Natural killer cell (primary cell): Measurements from ENCODE around the gene EMSY.

DNA sequence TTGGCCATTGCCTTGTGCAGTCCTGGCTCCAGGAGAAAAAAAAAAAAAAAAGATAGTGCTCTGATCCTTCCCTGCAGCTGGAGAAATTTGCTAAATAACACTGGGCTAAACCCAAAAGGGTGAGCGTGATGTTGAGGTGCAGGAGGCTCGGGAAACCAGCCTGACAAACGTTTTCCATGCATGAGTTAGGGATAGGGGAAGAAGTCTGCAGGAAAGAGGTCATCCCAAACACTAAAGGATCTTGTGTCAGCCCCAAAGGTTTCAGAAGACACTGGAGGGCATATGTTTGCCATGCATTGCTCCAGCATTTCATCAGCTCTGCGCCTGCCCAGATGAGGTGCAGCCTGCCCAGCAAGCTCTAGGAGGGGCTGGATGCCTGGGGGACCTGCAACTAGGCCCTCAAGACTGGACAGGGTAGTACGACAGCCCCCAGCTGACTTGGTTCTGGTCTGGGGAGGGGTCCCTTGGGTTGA lies 23.2 kb downstream of the TPBGL start:
- PRO-cap = no peak

DNA sequence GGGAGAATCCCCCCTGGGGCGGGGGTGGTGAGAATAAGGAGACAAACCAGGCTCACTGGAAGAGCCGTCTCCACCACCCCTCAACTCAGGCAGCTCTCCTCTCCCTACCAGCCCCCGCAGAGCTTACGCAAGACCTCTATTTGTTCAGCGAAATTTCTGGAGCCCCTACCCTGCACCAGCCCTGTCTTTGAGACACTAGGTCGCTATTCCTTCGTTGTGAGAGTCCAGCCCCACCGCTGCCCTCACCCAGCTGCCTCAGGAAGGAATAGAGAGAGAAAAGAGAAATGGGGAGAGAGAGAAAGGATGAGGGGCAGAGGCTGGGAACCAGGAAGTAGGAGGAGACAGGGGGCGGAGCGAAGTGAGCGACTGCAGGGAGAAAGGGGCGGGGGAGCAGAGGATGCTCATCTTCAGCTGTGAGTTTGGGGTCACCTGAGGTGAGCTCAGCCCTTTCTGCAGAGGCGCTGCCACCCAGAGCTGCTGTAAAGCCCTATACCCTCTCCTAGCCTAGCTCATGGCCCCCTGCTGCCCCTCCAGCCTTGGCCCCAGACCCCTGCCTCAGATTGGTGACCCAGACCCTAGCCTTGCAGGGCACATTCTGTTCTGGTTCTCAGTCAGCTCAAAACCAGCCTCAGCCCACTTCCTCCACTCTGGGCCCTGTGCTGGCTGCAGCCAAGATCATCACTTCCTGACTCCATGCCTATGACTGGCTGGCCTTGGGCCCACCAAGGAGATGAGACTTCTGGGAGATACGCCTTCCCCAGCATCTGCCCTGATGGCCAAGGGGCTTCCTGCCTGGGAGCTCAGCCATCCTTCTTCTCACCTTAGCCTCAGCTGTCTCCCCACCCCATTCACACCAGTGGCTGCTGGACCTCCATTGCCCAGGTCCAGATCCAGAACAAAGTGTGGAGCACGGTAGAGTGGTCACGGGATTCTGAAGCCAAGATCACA lies 42.5 kb upstream of the KLHL35 start:
- PRO-cap = bidirectional peak, plus-strand start at position 645 of the sequence, minus-strand start at position 335 of the sequence

DNA sequence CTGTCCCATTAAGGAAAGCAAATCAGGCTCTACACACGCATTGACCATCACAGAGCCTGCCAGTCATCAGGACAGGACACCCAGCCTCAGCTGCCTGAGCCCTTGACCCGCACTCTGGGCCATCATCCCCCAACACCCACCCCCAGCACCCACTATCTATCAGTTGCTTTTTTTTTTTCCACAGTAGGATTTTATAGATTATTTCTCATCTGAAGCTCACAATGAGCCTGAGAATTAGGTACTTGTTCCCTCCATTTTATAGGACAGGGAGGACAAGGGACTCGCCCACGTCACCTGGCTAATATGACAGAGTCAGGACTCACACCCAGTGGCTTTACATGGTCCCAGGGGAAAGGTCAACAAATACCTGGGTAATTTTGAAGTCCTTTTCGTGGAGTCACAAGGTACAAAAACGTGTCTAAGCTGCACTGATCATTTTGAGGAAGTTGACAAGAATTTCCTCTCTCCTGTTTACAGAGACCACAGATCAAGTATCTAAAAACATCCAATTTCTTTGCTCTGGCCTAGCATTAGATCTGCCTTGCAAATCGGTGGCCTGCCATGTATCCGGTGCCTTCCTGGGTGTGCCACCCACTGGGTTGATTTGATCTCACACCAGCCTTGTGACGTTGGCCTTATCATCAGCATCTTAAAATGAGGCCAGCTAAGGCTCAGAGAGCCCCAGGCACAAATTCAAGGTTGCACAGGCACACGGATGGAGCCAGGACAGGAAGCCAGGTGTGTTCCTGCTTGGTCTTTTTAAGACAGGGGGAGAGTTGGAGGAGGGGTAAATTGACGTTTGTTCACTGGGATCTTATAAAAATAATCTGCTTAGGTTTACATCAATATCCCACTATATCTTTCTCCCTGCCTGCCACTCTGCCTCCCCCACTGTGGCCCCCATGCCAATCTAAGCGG lies 17.7 kb downstream of the GDPD5 start:
- PRO-cap = bidirectional peak, plus-strand start at position 690 of the sequence, minus-strand start at position 569 of the sequence

DNA sequence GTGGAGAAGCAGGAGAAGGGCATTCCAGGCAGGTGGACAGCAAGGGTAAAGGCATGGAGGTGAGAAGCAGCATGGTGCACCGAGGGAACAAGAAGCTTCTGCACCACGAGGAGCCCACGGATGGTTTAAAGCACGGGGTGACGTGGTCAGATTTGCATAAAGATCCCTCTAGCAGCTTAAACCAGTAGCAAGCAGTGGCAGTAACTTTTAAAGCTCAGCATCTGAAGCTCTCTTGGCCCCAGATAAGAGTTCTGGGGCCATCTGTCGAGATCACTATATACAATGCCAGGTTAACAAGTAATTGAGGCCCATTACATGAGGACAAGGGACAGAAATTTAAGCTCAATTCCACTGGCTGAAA lies 36.9 kb downstream of the SERPINH1 start:
- PRO-cap = no peak

- PRO-cap = no peak
Observed at GRCh38 chr11:76083779-76084212, 122.5 kb downstream of the WNT11 start.

DNA sequence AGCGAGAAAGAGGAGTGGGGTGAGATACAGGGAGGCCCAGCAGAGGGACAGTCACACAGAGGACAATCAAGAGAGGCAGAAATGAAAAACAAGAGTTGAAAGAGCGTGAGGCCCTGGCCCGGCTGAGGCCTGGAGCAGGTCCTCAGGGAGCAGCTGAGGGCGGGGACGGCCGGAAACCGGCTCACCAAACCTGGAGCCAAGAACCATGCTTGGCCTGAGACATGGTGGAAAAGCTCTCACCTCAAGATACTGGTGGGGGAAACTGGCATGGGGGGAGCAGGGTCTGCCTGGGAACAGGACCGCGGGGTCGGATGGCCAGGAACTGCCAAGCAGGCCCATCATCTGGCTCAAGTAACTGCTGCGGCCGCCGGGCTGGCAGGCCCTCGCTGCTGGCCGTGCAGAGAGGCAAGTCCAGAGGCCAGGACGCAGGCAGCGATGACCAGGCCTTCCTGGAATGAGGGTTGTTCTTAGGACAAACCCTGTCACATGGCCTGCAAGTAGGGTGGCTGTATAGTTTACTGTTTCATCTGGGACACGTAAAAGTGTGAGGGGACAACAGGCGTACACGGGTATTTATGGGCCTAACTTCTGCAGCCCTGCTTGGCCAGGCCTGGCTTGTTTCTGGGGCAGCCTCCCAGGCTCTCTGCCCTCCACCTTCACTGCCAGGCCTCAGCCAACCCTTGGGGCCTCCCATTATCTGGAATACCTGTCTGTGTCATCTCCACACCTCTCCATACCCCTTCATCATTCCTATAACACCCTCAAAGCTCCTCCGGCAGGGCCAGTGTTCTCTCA lies 19.0 kb upstream of the WNT11 start:
- PRO-cap = no peak

DNA sequence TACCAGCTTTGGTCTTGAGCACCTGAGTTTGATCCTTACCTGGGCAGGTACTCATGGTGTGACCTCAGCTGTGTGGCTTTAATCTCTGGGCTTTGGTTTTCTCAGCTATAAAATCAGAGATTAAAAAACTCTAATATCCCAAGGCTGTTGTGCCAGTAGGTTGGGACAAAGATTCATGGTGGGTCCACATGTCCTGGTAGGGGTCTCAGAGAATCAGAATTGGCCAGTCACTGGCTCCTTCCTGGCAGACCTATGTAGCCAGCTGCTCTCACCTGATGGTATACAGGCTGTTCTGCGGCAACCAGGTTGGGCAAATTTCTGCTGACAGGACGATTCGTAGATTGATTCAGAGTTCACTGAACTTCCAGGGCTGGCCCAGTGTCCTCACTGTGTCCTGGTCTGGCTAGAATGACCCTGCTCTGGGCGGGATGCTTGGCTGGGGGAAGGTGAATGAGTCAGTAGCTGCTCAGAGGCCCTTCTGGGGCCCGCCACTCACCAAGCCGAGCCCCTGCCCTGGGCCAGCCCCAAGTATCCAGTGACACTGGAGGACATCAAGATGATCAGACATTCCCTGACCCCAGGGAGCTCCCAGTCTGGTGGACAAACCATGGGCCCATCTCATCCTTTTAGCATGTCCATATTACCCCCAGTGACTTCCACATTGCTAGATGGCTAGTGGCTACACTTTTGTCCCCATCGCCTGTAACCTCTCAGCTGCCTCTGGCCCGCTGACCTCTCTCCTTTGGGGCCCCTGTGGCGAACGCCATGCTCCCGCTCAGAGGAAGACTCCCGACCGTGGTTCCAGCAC lies 62.9 kb upstream of the WNT11 start:
- PRO-cap = no peak

DNA sequence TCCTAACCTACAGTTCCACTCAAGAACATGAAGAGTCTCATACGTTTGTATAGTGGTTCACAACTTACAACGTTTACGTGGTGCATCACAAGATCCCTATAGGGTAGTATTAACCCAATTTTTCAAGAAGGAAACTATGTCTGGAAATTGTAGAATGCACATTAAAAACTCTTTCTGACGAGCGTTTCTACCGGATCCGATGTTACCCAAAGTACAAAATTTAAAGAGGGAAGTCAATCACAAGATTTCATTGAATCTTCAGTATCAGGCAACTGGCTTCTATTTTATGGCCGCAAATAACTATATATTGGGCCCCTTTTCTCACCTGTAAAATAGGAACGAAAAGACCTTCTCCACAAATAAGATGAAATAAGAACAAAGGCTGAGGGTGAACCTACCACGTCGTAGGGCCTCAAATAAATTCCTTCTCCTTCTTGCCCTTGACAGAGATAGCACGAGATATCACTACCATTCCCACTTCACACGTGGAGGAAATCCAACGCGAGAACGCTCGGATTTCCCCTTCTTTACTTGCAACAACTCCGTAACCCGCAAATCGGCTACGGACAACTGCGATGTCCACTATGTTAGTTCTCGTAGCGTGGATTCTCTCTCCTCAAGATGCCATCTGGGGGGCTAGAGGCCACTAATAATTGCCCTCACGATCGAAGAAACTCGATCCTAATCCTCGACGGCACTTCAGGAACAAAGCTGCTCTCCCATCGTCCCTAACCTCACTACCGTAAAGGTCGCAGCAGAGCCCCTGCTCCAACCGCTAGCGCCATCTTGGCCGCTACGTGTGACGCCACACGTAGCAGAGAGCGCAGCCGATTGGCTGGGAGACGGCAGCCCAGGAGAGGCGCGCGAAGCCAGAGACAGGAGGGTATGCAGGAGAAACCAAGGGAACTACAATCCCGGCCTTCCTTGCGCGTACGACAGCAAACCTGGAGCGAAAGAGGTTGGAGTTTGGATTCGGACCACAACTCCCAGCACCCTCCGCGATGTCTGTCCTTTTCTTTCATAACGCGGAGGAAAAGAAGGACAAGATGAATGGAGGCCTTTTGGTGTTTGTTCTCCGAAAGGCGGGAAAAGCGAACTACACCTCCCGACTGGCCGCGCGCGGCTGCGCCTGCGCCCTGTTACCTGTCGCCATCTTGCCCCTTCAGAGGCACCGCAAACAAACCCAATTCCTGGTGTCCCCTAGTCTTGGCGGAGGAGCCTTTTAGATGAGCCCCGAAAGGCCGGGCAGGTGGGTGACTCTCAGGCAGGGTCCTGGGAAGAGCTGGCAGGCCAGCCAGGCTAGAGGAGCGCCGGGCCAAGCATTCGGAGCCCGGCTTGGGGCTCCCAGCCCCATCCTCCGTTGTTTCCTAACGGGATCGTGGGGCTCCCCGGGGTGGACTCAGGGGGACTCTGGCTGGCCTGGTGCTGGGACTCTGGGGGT lies at the start of gene EMSY:
Gene EMSY (plus strand): TSS at position 1,139 of the 1,441 bp plus-strand sequence.
- PRO-cap = bidirectional peak, plus-strand start at position 856 of the sequence, minus-strand start at position 788 of the sequence; unidirectional peak, plus-strand start at position 1,203 of the sequence

DNA sequence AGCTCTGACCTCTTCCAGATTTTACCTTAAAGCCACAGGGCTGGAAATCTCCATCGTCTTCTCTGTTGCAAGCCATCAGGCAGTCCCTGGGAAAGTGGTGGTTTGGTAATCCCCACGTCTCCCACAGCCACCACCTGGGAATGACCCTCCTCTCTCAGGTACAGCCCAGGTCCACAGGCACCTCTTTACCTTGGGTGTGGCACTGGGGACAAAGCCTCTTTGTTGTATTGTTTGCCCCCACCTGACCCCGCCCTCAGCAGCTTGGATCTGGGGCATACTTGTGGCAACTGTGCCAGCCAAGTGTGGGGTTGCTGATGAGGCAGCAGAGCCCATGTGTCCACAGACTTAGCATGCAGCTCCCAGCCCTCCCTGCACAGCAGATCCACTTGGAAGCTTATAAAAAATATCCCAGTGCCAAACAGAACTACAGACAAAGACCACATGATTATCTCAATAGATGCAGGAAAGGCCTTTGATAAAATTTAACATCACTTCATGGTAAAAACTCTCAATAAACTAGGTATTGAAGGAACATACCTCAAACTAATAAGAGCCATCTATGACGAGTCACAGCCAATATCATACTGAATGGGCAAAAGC lies 77.5 kb downstream of the LRRC32 start:
- PRO-cap = no peak

DNA sequence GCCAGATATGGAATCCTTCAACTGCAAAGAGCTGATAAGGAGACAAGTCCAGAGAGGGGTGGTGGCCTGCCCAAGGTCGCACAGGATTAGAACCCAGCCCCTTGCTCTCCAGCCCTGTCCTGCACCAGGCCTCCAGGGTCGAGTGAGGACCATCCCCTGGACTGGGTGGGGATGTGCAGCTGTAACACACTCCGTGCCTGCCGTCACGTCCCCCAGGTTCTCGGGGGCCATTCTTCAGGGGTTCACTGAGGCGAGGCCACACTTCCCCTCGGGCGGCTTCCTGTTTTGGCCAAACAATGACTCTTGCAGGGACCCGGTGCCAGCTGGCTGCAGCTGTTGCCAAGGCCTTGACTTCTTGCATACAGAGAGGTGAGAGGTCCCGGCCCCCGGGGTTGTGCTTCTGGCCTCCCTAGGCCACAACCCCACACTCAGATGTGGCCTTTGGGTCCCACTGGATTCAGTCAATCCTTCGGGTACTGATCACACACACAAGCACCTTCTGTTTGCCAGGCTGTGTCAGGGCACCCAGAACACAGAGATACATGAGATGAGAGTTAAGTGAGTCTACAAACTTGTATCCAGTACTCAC lies 33.0 kb downstream of the LRRC32 start:
- PRO-cap = no peak

- PRO-cap = no peak
Observed at GRCh38 chr11:76668353-76668969, 2.1 kb downstream of the LRRC32 start.

GRCh38 chr11:76672373-76673233 lies 2.1 kb upstream of the LRRC32 start:
- PRO-cap = bidirectional peak, plus-strand start at chr11:76672837, minus-strand start at chr11:76672669; bidirectional peak, plus-strand start at chr11:76673041, minus-strand start at chr11:76673030

GRCh38 chr11:76805202-76805638 lies 22.1 kb downstream of the TSKU start:
- PRO-cap = no peak

GRCh38 chr11:76810043-76810583 lies 27.0 kb downstream of the TSKU start:
- PRO-cap = no peak

- PRO-cap = no peak
Observed at GRCh38 chr11:76823290-76824018, 37.3 kb upstream of the ACER3 start.

- PRO-cap = no peak
Observed at GRCh38 chr11:76962825-76963970, 71.0 kb upstream of the B3GNT6 start.

GRCh38 chr11:77122385-77122722 lies 5.7 kb upstream of the MYO7A start:
- PRO-cap = no peak

- PRO-cap = unidirectional peak, plus-strand start at chr11:77148296
Observed at GRCh38 chr11:77147452-77148482, 19.7 kb downstream of the MYO7A start.

GRCh38 chr11:77252815-77253290 lies 48.6 kb downstream of the GDPD4 start:
- PRO-cap = no peak

DNA sequence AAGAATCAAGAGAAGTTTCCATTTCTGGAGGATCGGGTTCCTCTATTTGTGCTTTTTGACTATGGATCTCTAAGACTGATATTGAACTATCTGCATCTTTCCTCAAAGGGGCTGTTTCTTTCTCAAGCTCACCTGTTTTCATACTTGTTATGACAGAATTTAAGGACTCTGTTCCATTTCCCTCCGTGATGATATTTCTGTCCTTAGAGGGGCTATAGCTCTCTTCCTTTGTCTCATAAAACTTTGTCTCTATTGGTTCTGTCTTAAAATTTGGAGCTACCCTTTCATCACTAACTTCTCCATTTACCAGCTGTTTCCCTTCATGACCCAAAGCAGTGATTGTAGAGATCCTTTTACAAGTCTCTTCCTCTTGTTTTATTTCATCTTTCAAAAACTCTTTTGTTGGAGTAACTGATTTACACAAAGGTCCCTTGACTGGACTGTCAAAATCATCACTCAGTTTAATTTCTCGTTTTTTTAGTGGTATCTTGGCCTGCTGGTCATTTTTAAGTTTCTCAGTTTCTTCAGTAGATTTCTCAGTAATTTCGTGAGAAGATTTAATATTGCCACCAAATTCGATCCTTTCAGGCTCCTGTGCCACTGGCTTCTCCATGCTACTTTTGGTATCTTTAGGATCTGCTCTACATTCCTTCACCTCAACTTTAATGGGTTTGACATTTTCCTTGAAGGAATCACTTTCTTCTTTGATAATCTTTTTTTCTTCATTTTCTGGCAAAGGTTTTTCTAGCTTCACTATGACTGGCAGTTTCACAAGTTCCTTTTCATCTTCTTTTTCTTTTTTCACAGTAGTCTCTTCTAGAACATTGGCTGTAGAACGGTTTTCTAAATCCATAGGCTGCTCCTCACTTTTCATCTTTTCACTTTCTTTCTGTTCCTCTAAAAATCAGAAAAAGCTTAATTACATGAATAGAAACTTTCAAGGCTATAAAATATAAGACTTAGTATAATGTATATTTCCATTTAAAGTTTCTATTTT lies 64.3 kb upstream of the CLNS1A start:
- PRO-cap = no peak